RPMI7951 (cell line): ENCODE results near the genes DNAH6 and ATOH8.

DNA sequence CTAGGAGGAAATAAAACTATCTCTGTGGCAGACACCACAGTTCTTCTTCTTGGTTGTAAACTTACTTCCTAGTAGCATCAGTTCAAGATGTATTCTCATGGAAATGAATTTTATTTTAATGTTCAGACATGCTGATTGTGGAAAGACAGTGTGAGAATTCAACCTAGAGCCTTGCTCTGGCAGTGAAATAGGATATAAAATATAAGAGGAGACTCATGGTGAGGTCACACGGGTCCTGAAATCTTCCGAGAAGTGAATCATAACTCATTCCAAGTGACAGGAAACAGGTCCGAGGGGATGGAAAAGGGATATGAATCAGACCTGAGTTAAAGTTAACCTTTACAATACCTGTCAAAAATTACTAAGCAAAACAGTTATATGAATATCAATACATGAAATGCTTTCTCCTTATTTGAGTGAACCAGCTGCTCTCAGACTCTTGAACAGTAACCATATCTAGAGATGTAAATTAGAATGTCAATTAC lies 185.2 kb upstream of the LRRTM1 start:
- RAMPAGE, long total RNA = no peak

DNA sequence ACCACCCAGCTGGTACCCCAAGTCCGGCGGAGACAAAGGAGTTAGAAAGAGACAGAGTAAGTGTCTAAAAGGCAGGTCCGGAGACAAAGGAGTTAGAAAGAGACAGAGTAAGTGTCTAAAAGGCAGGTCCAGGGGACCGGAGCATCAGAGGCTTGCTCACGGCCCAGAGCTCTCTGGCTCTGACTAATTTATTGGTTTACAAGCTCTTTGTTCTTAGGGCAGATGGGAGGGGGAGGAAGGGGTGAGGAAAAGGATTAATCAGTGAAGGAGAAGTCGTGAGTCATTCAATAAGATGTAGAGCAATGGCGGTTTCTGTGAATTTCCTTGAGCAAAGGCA lies 999.9 kb upstream of the LRRTM1 start:
- RAMPAGE, long total RNA = no peak

DNA sequence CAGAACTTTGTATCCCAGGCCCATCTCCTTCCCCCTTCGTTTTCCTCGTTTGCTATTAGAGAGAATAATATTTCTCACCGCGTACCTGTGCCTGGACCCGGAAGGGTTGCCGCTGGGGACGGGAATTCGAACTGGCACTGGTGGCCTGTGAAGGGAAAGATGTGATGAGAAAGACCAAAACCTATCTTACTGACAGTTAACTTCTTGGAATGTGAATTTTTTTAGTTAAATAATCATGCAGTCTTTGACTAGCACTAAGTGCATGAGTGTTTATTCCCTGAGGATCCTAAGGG lies 558 bp upstream of the SUCLG1 start:
- RAMPAGE, long total RNA = no peak

DNA sequence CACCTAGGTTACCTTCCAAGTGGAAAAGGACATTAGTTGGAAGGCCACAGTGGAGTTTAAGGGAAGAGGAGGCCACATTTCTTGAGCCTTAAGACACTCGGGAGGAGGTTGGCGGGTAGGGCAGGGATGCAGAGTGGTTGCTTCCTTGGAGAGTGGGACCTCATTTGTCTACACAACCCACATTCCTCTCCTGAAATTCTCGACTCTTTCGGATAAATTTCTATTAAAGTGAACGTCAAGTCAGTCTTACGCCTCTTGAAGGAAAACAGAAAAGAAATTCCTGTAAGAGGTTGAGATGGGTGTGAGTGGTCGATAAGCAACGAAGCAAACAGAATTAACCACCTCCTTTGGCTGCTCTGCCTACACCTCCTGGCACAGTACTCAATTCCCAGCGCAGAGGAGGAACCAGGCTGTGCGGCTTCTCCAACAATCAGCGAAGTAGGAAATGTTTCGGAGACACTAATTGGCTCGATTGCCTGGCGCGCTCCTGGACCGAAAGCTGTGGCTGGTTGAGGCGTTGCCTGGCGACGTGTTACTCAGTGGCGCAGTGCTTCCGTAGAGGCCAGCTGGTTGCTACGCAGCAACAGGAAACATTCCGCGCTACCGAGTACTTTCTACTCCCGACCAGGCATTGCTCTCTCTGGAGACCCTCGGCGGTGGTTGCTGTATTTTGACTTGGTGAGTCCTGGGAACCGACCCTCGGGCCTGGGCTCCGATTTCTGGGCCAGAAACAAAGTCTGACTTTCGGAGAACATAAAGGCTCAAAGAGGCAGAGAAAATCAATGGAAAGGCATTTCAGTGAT lies at the start of gene DNAH6:
DNAH6 (plus strand) TSS at position 593 of the 803 bp plus-strand sequence.
- RAMPAGE, long total RNA = no peak

GRCh38 chr2:84841433-84842190 lies 39.3 kb downstream of the TRABD2A start:
- RAMPAGE, long total RNA = no peak

GRCh38 chr2:84906949-84907767 lies 1.7 kb downstream of the TMSB10 start:
- RAMPAGE, long total RNA = no peak

GRCh38 chr2:84938553-84938968 lies 32.4 kb upstream of the KCMF1 start:
- RAMPAGE, long total RNA = no peak

- RAMPAGE, long total RNA = no peak
Observed at GRCh38 chr2:84971316-84971537, 266 bp downstream of the KCMF1 start.

DNA sequence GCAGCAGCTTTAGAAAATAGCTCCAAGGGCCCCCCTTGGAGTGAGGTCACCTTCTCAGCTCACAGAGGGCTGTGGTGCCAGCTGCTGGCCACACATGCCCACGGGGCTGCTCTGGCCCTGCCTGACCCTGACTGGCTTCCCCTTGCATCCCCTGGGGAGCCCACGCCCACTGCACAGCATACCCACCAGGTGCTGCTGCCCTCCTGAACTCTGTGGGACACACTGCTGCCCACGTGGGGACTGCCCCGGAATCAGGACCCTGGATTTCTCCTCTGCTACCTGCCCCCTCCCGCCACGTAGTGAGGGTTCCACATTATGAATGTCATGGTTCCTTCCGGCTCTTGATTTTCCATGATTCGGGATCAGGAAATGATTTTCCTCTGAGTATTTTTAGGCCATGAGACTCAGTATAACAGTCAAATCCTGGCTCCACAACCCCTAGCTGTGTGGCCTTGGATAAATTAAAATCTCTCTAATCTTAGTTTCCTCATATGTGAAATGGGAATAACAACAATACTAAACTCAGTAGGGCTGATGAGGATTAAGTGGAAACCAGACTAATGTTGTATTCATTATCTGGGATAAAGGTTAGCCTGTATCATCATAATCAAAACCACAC lies 70.1 kb downstream of the TGOLN2 start:
- RAMPAGE, long total RNA = no peak

GRCh38 chr2:85420509-85421208 lies 2.1 kb downstream of the SH2D6 start:
- RAMPAGE, long total RNA = no peak

GRCh38 chr2:85437173-85437360 lies 18.6 kb downstream of the SH2D6 start:
- RAMPAGE, long total RNA = no peak

GRCh38 chr2:85499883-85500762 lies 38.8 kb upstream of the MAT2A start:
- RAMPAGE, long total RNA = no peak

DNA sequence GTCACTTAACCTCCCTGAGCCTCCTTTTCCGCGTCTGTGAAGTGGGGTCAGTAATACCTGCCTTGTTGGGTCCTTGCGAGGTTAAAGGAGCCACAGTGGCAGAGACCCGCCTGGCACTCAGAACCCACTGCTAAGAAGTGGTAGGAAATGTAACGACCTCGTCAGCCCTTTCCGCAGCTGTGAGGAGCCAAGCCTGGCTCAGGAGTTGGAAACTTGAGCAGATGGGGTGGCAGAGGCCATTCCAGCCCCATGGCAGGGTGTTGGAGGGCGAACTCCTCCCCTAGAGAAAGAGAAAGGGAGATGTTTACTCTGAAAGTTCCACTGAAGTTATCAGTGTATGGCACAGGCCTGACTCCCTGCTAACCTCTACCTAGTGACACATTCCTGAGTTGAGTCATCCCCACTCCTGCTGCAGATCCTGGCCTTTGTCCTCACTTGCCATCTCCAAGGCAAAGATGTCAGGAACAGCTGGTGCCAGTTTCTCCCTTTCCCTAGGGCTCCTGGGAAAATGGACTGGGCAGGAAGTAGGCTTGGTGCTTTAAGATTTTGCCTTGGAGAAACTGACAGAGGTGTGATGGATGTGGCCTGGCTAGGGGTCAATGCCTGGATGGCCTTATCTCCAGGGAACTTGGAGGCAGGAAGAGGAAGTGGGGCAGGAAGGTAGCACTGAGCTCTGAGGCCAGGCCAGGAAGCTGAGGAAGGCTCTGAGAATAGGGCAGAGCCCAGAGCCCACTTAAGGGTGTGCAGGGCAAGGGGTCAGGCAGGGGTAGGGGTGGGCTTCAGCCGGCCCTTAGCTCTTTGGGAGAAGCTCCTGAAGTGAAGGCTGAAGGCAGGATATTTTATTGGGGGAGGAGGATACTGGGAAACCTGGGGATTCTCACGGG lies 835 bp downstream of the VAMP5 start:
- RAMPAGE, long total RNA = no peak

GRCh38 chr2:85604385-85605393 lies 2.2 kb upstream of the TMEM150A start:
- RAMPAGE, long total RNA = no peak

DNA sequence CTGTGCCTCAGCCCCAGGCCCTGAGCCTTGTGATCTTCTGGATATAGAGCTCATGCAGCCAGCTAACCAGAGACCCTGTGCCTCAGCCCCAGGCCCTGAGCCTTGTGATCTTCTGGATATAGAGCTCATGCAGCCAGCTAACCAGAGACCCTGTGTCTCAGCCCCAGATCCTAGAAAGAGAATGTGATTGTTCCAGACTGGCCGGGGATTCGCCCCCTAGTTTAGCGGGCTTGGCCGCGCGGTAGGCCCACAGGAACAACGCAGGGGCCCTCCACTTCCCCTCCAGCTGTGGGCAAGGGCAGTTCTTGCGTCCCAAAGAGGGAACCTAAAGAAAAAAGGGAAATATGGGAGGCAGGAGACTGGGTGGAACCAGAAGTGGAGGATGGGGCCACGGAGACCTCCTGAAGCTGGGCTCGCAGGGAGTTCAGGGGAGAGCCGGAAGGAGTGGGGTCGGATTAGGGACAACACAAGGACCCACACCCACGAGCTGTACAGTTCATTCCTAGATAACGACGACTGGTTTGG lies 18.1 kb downstream of the GNLY start:
- RAMPAGE, long total RNA = no peak

DNA sequence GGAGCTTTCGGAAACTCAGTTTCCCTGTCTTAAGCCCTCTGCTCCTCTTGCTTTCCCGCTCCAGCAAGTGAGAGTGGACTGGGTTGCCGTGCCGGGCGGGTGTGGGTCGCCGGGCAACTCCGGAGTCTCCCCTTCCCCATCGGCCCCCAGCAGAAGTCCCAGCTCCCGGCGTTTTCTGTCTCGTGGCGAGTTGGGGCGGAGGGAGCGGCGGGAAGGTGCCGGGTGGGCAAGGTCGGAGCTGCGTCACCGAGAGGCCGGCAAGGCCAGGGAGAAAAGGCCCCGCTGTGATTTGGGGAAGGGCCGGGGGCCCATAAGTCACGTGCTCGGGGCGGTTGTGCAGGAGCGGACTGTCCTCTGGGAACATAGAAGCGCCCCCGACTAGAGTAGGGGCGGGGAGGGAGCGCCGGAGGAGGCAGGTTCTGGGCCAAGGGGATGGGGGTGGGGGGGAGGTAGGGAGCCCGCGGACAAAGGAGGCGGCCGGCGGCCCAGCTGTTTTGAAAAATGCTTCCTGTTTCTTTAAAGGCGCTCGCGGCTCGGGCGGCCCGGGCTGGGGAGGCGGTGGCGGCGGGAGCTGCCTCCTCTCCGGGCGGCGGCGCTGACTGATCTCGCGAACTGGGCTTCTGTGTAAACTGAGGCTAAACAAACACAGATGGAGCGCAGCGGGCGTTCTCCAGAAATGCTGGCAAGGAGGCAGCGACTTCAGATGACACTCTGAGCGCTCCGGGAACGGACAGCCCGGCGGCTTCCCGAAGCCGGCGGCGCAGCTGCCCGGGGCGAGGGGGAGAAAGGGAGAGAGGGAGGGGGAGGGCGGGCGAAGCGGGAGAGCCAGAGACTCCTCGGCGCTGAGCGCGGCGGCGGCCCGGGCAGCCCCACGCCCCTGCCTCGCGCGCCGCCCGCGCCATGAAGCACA lies at the start of gene ATOH8:
ATOH8 (plus strand) TSS at position 702 of the 910 bp plus-strand sequence.
- RAMPAGE, long total RNA = no peak

- RAMPAGE, long total RNA = no peak
Observed at GRCh38 chr2:85778775-85779481, 25.1 kb downstream of the ATOH8 start.

- RAMPAGE, long total RNA = no peak
Observed at GRCh38 chr2:85811031-85811862, 57.5 kb downstream of the ATOH8 start.

DNA sequence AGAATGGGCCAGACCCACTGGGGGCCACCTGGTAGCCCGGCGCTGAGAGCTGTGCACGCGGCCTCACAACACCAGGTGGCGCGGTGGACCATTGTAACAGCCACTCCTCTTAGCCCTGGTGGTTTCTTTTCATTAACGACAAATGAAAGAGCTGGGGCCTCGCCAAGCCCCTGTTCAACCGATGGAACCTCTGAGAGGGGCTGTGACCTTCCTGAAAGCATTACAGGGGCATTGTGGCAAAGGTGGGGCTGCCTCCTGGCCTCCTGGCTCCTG lies 61.4 kb downstream of the ST3GAL5 start:
- RAMPAGE, long total RNA = no peak

- RAMPAGE, long total RNA = no peak
Observed at GRCh38 chr2:85852890-85853539, 35.8 kb downstream of the ST3GAL5 start.